ENCODE data around the gene ZNF236.

DNA sequence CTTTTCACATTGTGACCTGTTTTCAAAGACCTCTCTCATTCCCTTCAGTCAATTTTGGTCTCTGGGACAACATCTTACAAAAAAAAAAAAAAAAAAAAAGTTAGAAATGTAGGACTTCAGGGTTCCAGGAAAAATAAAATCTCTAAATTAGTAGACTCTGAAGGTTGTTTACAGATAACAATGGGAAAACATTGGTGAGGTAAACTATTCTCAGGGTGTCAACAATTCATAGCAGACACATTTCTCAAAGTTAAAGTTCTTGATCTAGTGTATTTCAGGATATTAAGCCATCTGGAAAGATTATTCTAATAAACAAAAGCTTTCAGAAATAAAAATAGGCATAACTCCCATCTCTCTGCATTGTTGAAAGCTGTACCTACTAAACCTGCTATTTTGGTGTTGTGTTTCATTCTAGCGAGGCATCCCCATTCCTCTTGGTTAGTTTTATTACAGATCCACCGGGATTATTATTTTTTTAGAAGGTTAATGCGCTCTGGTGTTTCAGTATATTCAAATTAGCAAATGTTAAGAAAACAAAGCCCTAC, 5.5 kb downstream of the ZNF516 start:
- PRO-cap, result no peak

DNA sequence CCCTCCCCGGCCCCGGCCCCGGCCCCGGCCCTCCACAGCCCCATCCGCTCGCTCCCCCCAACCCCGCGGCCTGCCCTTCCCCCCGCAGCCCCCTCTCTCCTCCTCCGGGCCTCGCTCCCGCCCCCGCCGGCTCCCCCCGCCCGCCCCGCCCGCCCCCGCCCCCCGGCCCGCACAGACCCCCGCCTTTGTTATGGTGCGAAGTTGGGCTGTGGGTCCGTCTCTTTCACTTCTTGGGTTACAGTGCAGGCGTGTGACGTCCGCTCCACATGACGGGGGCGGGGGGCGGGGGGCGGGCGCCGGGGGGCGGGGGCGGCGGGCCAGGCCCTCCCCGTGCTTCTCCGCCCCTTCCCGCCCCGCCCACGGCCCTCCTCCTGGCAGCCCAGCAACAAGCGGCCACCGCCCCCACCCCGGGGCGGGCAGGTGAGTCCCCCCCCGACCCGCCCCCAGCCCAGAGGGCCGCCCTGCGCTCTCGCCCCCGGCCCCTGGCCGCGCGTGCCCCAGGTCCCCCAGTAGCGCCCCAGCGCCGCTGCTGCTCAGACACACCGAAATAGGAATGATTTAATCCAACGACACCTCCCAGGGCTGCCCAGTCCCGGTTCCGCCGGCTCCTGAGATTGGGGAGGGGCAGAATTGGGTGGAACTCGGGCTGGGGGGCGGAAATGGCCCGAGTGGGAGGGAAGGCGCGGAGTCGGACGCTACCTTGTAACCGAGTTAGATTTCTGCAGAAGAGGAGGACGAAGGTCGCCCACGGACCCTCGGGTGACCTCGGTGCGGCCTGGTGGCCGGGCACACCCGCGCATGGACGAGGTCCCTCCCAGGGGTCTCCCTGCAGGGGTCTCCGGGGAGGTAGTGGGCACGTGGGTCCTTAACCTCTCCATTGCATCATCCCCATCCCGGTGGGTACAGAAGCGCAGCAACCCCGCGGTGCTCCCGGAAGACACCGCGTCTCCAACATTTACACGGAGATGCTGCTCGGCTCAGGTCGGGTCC, 3.5 kb downstream of the ZNF516 start:
- PRO-cap, result unidirectional peak, minus-strand start at position 237 of the sequence; bidirectional peak, plus-strand start at position 714 of the sequence, minus-strand start at position 555 of the sequence

GRCh38 chr18:76524934-76525958, 30.2 kb upstream of the ZNF516 start:
- PRO-cap, result unidirectional peak, minus-strand start at chr18:76525289

DNA sequence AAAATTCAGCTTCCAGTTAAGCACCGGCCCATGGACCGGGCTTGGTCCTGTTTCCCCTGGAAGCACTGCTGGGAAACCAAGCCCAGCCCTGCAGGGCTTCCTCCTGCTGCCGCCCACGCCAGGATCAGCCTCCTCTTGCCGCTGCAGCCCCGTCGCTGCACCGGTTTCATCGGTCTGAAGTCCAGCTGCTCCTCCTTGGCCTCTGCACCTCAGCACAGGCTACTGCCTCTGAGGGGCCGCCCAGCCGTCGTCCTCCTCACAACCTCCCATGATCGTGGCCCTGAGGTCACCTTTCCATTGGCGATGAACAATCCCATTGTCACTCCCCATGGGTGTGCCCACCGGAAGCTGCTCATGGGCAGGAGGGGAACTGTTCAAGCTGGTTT, 64.2 kb upstream of the ZNF516 start:
- PRO-cap, result no peak

- PRO-cap, result no peak
These were observed 142.3 kb upstream of the ZNF236 start for GRCh38 chr18:76679810-76680647.

- PRO-cap, result no peak
These were observed 101.2 kb upstream of the ZNF236 start for GRCh38 chr18:76721124-76721613.

DNA sequence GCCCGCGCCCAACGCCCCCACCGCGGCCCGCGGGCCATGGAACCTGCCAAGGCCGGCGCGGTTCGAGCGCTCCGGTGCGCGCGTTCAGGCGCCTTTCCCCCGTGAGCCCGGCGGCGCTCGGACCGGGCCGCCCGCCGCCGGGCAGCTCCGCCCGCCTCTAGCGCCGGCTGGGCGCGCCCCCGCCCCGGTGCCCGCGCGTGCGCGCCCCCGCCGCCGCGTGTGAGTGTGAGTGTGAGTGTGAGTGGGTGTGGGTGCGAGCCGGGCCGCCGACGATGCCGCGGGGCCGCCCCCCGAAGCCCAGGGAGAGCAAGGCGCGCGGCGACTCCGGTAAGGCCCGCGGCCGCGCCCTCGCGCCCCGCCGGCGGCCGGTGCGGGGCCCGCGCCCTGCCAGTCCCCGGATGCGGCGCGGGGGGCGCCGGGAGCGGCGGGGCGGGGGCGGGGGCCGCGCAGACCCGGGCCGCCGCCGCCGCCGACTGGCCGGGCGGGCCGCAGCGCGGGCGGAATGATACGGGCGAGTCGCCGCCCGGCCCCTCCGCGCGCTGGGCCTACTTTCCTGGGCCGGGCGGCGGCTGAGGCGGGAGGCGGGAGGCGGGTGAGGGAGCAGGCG, at the start of gene ZNF236:
TSS of gene ZNF236 (plus strand) at position 222 of the 607 bp plus-strand sequence.
- PRO-cap, result bidirectional peak, plus-strand start at position 248 of the sequence, minus-strand start at position 159 of the sequence; bidirectional peak, plus-strand start at position 577 of the sequence, minus-strand start at position 475 of the sequence

DNA sequence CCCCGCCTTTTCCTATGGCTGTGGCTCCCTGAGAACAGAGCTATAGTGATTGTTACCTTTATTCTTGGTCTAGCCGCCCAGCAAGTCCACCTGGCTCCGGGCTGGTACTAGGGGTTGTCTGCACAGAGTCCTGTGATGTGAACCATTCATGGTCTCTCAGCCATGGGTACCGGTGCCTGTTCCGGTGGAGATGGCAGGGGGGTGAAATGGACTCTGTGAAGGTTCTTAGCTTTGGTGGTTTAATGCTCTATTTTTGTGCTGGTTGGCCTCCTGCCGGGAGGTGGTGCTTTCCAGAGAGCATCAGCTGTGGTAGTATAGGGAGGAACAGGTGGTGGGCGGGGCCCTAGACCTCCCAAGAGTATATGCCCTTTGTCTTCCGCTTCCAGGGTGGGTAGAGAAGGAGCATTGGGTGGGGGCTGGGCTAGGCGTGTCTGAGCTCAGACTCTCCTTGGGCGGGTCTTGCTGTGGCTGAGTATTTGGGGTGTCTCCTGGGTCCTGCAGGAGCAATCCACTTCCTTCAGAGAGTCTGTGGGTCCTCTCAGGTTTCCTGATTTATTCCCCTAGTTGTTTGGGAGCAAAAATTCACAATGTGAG, 143.3 kb downstream of the ZNF236 start:
- PRO-cap, result no peak

DNA sequence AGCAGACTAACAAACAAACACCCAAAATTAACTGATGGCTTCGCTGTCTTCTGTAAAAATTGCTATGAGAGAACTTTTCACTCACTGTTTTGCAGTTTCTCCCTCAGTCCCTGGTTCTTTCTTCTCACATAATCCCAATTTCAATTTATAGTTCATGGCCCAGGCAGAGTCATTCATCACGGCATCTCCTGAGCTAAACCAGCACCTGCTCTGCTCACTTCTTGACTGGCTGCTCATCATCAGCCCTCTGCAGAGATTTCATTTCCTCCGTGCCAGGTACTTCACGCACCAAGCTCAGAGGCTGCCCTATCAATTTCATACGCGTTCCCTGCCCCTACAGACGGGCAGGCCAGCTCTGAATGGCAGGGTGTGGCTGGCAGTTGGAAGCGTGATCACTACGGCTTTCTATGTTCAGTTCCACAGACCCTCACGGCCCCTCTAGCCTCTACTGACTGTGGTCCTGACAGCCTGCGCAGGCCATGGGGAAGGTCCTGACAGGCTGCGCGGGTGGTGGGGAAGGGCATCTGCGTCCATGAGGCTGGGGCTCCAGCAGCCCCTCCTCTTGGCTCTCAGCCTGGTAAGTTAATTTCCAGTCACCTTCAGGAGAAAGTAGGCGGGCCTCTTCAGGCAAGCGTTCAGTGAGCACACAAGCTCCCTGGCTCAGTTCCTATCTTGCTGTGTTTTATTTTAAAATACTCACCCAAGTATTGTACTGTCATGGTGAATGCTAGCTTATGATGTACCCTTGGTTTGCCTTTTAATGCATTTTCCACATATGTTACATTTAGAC, 154.7 kb downstream of the ZNF236 start:
- PRO-cap, result no peak

- PRO-cap, result no peak
These were observed 153.1 kb downstream of the MBP start for GRCh38 chr18:76979464-76980000.

DNA sequence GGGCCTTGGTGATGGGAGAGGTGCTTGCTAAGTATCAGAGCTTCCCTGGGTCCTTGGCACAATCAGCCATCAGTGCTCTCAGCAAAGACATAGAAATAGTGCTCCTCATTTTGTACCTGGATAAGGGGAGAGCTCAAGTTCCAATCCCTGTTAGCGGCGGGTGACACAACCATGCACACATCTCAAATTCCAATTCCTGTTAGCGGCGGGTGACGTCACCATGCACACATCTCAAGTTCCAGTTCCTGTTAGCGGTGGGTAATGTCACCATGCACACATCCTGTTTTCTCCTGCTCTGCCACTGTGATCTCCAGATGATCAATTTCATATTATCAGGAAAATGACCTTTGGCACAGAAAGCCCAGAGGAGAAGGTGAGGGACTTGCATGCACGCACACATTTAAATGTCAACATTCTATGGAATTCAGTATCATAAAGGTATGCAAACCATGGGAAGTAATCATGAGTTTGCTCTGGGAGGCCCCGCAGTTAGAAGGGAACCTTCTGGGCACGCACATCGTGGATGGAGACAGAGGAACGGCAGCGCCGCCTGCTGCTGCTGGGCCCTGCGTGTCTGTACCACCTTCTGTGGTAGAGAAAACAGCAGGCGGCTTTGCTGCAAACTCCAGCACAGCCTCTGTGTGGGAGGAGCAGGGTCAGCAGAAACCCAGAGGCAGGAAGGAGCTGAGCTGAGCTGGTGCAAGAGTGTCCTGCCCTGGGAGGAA, 77.8 kb downstream of the MBP start:
- PRO-cap, result no peak

DNA sequence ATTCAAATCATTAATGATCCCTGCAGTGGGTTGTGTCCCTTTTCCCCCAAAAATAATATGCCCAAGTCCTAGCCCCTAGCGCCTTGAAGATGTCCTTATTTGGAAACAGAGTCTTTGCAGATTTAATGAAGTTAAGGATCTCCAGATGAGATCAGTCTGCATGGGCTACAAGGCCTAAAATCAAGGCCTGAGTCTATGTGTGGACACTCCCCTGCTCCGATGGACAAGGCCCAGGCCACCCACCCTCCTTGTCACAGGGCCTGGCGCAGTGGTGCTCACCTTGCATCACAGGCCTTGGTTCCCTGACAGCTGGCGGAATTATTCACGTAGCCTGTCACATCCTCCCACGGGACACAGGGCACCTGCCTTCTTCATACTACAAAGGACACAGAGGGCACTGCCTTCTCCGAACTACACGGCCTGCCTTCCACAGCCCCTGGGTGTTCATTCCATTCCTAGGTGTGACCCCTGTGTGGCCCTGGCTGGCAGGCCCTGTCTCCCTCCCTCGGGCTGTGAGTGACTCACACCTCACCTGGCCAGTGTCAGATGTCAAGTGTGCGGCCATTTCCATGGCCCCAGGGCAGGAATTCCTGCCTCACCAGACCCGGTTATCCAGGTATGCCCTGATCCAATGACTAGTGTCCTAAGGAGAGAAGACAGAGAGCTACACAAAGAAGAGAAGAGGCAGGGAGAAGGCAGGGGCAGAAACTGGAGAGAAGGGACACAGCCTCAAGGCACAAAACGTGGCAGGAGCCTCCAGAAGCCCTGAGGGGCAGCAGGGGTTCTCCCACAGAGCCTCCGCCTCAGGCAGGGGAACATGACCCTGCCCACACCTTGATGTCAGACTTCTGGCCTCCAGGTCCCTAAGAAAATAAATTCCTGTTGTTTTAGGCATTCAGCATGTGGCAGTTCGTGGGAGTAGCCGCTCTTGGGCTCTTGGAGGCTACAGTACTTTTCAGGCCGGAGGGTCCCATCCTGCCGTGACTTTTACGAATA, 43.5 kb downstream of the MBP start:
- PRO-cap, result no peak

GRCh38 chr18:77092204-77093228, 40.1 kb downstream of the MBP start:
- PRO-cap, result no peak

- PRO-cap, result no peak
These were observed 4.5 kb downstream of the MBP start for GRCh38 chr18:77127806-77128805.

- PRO-cap, result no peak
These were observed 1.5 kb upstream of the MBP start for GRCh38 chr18:77134066-77134513.

DNA sequence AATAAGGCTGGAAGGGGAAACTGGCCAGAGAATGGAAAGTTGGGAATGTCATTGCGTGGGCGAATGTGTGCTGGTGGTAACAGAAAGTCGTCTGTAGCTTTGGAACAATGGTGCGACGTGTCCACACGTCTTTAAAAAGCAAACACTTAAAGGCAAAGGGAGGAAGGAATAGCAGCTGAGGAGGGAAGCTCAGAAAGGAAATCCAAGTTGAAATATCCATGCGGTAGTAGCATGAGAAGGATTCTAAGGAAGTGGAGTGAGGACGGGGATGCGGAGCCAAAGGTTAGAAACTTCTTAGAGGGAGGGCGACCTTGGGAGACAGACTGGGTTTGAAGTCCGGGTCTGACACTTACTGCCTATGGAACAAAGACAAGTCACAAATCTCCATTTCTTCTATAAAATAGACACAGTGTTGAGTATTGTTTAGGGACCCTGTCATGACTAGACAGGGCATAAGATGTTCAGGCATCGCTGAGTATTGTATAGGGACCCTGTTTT, 469.3 kb upstream of the SALL3 start:
- PRO-cap, result no peak

DNA sequence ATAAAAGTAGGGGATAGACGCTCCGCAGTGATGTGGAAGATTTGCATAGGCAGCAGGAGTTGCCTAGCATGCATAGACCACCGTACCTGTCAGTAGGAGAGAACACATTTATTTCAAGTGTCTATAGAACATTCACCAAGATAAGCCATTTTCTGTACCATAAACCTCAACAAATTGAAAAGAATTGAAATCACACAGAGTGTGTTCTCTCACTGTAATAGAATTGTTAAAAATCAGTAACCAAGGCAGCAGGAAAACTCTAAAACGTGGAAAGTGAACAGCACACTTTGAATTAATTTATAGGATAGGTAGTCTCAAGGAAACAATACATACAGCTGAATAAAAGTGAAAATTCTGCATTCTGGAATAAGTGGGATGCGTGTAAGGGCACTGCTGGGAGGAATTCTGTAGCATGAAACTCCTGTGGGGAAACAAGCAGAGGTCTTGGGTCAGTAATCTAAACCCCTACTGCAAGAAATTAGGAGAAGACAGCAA, 78.1 kb downstream of the ATP9B start:
- PRO-cap, result no peak

DNA sequence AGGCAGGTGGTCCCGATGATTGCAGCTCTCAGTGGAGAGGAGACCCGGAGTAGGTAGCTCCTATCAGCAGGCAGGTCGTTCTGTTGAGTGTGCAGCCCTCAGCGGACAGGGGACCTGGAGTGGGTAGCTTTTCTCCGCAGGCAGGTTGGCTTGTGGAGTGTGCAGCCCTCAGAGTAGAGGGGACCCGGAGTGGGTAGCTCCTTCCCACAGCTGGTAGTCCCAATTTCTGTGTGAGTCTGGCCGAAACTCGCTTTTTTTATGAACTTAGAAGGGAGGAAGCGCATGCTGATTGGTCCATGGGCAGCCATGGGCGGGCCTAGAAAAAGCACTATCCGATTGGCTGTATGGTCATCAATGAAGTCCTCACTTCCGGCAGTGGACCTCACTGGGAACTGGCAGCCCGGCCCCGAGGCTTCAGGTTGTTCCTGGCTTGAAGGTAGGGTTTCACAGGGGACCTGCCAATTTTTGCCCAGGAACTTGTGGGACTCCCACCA, 98.2 kb downstream of the ATP9B start:
- PRO-cap, result no peak

- PRO-cap, result no peak
These were observed 131.3 kb downstream of the ATP9B start for GRCh38 chr18:79200615-79200823.

DNA sequence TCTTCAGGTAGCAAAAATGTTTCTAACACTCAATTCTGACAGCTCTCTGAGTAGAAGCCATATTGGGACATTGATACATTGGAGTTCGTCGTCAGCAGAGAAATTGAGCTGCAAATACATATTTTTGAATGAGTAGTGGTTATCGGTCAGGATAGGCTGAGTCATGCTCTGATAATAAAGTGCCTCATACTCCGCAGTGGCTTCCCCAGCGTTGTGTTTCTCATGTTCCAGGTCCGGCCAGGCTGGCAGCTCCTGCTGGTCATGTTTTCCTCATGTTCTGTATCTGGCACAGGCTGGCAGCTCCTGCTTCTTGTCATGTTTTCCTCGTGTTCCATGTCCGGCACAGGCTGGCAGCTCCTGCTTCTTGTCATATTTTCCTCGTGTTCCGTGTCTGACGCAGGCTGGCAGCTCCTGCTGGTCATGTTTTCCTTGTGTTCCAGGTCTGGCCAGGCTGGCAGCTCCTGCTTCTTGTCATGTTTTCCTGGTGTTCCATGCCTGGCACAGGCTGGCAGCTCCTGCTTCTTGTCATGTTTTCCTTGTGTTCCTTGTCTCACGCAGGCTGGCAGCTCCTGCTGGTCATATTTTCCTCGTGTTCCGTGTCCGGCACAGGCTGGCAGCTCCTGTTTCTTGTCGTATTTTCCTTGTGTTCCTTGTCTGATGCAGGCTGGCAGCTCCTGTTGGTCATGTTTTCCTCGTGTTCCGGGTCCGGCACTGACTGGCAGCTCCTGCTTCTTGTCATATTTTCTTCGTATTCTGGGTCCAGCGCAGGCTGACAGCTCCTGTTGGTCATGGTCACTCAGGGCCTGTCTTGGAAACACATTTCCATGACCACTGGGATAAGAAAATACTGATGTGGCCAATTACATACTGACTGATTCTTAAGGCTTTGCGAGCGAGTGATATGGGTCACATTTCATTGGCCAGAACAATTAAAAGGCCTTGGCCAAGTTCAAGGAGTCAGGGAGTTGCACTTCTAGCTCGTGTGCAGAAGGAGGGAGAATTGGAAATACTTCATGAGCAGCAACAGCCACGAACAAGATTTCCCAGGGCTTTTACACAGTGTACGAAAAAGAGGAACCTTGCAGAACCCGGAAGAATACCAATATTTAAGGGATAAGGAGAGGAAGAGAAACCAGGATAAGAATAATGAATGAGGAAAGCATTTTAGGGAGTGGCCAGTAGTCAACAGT, 149.1 kb downstream of the ATP9B start:
- PRO-cap, result no peak